Colon Carcinoma Metastatic in the Lung (tissue), 2 donors: ENCODE measurements around a stretch of chr4.

DNA sequence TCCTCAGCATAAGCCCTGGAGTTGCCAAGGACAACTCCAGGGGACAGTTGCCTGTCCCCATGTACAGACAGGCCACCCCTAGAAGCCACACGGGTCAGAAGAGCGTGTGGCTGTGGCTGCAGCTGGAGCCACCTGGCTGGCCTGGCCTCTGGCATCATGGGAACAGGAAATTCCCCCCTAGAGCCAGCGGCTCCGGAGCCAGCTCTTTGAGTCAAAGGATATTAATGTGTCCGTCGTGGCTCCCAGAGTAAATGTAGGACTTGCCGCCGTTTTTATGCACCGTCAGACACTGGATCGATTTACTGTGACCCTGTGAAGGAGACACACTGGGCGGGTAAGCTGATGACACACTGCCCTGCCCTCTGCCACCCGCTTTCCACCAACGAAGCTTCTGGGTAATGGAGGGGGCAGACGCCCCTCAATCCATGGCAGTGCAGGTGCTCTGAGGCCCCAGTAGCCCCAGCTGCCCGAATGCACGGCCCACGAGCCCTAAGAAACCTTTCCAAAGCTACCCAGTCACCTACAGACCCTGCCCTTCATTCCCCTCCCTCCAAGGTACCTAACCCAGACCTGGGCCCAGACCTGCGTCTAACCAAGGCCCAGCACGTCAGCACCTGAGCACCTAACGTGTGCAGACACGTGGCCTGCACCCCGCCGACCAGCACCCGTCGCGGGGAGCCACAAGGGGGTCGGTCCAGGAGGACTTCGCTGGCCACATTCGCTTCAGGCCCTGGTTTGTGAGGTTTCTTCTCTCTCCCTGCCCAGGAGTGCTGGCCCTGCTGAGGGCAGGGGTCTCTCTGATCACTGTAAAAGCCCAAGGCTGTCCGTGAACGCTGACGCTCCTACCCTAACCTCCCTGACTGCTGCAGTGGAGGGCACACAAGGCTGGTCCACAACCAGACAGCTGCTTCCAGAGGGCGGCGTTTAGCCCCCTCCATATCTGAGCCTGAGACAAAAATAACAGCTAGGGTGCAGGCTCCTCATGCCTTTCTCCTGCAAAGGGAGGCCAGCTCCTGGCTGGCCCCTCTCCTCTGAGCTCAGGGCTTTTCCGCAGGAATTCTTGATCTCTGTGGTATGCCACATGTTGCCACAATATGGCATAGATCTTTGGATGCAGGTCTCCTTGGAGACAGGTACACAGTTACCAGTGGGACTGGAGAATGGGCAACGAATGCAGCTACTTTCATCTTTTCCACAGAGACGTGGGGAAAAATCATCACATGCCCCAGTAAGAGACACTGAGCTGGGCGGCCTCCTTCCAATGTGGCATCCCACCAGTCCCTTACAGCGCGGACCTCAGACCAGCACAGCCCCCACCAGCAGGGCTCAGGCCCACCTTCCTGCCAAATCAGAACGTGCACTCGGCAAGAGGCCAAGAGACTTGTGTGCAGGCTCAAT is 31.9 kb downstream of the WDR1 start:
- PRO-cap, 2 experiments: no peak in any of the 2 experiments

DNA sequence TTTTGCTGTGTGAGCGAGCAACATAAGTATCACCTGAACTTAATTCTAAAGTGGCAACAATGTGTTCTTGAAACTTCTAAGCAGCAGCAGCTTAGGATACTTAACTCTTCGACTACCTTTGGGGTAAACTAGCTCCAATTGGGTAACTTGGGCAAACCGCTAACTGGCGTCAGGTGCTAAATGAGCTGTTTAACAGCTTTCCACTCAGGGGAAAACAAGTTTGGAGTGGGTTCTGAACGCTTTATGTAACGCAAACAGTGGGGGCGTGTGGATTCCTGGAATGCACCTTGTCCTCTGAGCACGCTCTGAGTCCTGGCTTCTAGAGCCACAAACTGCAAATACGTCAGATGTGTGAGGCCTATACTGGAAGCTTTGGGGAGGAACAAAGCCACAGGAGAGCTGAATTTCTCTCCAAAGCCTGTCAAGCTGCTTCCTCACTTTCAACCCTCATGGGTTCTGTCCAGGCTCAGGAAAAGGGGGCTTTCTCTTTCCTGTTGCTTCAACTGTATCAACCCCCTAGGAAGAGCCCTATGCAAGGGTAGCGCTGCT is 4.4 kb upstream of the WDR1 start:
- PRO-cap, 2 experiments: no peak in any of the 2 experiments

DNA sequence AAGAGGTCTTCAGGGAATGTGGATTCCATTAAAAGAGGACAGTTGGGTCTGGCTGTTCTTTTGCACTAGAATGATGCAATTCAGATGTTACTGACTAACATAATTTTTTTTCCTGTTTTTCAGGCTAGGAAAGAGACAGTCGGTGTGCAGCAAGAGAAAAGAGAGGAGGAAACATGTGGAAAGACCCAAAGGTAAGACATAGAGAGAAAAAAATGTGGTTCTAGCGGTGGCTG is 92.1 kb downstream of the HS3ST1 start:
- PRO-cap, 2 experiments: no peak in any of the 2 experiments

- PRO-cap, 2 experiments: no peak in any of the 2 experiments
Measured at GRCh38 chr4:11429708-11430077, 999 bp upstream of the HS3ST1 start.

- PRO-cap, 2 experiments: no peak in any of the 2 experiments
Measured at GRCh38 chr4:11505648-11505995, 76.9 kb upstream of the HS3ST1 start.

DNA sequence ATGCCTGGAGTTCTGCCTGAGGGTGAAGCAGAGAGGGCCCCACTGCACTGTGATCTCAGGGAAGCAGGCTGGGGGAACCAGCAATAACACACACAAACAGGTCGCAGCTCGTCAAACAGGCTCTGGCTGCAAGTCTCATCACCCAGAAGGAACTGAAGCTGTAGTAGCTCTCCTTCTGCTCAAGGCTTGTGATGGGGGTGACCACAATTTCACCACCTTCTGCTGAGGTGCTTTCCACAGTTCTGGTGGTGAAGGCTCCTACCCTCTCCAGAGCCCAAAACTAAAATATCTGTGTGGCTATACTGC is 687.4 kb upstream of the HS3ST1 start:
- PRO-cap, 2 experiments: no peak in any of the 2 experiments

DNA sequence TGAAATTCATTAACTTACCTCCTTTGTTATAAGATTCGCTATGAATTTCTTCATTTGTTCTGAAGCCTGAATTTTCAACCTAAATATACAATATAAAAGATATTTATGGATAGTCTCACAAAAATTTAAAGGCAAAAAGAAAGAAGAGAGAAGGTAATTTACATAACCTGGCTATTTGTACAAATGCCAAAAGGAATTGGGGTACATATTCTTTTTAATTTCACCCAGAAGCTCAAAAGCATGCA is 37.2 kb downstream of the BOD1L1 start:
- PRO-cap, 2 experiments: no peak in any of the 2 experiments

DNA sequence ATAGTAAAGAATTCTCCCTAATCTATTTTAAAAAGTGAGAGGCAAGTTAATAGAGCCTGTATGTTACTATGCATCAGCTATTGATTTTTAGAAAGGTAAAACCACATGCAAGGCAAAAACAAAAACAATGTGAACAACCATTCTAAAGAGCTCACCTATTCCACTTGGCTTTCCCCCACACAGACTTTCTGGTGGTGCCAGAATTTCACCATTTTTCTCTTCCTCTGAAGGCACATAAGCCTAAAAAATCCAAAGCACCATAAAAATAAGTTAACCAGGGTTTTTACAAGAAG is 31.9 kb downstream of the BOD1L1 start:
- PRO-cap, 2 experiments: no peak in any of the 2 experiments

GRCh38 chr4:13596003-13596685 is 31.4 kb downstream of the BOD1L1 start:
- PRO-cap, 2 experiments: no peak in any of the 2 experiments

DNA sequence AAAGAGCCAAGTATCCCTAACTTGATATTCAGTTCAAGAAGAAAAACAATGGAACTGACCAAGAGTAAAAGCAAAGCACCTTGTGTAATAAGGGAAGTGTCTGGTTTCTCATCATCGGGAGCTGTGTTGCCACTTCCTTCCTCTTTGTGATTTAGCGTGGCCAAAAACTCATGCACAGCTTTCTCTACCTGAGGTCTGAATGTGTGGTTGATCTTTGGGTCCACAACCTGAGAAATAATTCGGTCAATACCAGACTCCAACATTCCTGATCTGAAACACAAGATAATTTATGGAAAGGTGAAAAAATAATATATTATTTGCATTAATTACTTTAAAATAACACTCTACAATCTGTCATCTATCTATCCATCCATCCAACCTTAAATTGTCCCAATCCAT is 12.3 kb downstream of the BOD1L1 start:
- PRO-cap, 2 experiments: no peak in any of the 2 experiments

DNA sequence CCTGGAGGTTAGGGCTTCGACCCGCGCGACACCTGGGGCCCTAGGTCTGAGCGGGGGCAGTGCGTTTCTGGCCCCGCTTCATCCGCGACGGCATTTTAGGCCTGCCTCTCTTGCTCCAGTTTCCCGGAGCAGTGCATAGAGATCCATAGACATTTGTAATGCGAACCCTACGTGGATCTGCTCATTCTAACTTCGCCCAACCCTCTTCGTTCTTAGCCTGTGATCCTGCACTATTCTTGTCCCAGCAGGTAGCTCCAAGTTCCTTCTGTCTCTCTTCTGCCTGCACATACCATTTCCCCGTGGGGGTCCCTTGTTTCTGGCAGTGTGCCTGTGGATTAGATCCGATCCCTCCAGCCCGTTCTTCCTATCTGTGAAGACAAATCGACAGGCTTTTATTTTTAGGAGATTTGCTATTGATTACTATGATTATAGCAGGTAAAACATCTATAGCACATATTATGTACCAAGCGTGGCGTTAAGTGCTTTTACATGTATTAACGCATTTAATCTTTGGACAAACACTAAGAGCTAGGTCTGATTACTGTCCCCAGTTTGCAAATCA is 498 bp upstream of the BOD1L1 start:
- PRO-cap, 2 experiments: no peak in any of the 2 experiments

DNA sequence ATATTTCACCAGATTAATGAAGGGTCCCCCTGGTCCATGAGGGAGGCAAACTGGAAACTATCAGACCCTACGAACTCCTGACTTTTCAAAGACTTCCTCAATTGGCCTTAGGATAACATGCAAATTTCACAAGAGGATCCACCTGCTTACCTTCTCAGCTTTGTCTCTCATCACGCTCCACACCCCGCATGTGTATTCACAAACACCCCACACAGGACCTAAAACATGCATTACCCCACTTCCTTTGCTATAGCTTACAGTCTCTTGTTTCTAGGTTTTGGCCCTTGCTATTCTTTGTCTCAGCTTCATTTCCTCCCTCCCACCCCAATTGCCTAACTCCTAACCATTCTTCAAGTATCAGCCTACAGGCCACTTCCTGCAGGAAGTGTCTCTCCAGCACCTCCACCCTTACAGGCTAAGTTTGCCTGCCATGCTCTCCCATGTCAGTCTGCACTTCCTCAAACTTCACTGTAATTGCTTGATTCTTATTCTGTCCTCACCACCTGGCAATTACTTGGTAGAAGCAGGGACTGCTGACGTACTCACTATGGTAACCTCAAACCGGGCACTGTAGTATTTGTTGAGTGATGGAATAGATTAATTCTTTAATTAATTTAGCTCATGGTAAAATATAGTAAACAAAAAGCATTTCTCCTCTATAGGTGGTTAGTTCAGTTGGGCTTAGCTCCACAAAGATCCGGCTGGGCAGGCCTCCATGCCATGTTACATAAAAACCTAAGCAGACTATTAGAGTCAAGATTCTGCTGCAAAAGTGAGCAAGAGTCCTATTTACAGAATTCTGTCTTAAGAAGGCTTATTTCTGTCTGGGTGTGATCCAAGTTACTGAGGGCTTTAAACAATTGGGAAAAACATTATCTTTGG is 124.9 kb upstream of the CPEB2 start:
- PRO-cap, 2 experiments: no peak in any of the 2 experiments

- PRO-cap, 2 experiments: no peak in any of the 2 experiments
Measured at GRCh38 chr4:14985751-14986196, 16.5 kb upstream of the CPEB2 start.

DNA sequence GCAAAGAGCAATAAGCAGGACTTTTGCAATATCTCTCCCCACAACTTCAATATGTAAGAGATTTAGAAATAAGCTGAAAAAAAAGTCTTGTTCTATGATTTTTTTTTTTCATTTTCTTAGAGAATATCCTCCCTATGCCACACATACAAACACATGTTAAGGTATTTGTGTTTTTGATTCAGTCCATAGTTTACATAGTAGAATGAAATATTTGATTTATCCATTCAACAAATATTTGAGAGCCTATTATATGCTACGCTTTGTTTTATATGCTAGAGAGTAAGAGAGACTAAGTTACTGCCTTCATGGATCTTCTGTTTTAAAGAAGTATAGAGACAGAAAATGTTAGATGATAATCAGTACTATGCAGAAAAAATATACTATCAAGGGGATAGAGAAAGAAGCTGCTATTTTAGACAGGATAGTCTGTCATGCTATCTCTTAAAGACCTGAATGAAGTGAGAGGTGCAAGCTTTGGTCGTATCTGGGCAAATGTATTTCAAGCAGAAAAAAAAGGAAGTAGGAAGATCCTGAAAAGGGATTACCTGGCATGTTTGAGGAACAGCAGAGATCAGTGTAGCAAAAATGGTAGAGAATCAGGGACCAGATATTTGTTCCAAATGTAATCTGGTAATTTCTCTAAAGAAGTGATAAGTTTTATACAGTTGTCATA is 26.1 kb downstream of the CPEB2 start:
- PRO-cap, 2 experiments: no peak in any of the 2 experiments

DNA sequence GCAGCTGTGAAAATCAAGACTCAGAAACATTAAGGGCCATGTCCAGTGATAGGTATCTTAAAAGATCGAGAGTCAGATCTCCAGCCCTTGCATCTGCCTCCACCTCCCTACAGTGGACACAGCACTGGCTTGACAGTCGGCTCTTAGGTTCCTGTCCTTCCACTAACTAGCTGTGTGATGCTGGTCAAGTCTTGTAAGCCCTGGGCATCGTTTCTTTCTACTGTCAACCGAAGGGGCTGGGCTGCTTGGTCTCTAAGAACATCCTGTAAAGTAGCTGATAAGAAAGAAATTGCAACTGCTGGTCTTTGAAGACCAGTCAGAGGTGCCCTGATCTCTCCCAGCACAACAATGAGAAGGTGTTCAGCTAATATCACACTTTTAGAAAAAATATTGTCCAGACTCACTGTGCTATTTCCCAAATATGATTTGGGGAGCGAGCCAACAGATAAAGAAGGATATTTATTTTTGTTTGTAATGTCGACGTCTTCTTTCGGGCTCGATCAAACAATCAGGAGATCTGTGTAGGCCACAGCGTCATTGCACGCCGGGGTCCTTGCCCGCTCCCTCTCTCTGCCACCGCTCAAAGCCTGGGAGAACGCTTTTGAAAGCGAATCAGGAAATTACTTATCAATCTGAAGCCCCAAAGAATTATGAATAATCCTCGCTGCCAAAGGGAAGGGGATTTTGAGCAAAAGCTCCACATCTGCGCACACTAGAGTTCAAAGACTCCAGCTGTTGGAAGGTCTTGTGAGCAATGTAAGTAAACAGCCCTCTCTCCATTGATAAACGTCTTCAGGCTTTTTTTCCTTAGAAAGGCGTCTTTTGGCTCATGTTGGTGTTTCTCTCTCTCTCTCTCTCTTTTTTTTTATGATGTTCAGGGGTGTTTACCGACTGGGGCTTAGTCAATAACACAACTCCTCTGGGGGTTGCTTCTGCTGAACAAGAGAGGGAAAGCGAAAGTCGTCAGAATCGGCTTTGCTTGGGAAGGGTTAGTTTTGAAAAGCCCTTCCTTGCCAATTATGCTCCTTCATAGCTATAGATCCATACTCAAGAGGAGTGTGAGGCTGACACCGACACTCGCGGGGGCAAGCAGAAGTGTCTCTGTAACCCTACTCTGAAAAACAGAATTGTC is 53.5 kb upstream of the C1QTNF7 start:
- PRO-cap, 2 experiments: no peak in any of the 2 experiments

DNA sequence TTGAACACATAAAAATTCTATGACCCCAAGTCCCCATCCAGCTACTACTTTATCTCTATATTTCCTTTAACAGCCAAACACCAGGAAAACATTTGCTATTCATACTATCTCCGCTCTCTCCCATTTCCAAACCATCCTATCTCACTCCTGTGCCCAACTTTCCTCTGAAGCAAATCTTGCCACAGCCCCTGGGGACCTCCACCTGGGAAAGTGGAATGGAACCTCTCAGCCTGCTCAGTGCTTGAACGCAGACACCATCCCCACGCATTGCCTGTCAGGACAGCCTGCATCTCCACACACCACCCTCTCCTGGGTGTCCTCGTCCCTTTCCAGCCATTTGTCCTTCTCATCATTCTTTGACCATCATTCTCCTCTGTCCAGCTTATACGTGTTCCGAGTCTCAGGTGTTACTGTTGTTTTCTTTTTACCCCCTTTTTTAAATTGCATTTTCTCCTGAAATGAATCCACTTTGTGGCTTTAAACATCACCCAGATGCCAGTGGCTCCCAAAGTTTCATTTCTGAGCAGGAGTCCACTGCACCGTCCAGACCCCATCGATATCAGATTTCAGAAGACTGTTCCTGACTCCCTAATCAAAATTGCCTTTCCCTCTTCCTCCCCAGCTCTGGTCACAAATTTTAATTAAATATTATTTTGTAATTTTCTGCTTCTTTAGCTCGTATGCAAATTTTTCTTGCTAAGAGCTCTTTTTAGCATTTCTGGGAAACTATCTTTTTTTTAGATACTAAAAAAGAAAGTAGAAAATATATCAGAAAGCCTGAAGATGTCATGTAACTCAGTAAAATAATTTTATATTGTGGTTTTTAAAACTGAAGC is 61.6 kb downstream of the CC2D2A start:
- PRO-cap, 2 experiments: no peak in any of the 2 experiments

DNA sequence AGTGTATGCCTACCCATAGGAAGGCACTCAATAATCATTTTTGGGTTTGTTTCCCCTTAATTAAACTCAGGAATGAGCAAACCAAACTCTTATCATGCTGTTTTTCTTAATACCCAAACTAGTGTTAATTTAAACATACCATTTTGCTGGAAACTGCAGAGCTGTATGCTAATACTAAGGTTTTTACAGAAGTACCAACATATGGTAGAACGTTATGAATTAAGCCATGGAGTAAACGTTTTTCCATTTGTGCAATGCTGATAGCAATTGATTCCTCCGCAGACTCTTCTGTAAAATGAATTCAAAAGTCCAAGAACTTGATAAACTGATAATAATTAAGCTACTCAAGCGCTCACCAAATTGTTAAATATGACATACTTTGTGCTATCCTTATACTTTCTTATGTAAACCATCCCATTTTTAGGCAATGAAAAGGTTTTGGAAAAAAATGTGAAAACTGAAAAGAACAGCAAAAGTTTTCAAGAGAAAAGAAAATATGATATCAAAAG is 27.4 kb downstream of the FBXL5 start:
- PRO-cap, 2 experiments: no peak in any of the 2 experiments

DNA sequence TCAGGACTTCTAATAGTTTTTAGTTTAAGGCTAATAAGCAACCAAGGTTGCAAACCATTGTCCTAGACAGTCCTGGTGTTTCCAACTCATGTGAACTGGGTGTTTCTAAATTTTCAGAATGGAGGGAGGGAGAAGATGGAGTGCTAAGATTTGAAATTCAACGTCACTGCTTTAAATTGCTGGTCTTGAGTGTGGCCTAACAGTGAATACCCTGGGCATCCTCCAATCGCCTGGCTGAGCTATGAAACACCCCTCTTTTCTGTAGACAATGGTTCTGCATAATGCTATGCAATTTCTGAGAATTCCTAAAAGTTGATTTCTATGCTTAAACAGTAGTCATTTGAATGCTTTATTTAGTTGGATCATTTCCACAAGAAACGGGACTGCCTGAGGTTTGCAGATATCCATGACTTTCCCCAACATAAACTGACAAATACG is 1.2 kb downstream of the FBXL5 start:
- PRO-cap, 2 experiments: no peak in any of the 2 experiments

DNA sequence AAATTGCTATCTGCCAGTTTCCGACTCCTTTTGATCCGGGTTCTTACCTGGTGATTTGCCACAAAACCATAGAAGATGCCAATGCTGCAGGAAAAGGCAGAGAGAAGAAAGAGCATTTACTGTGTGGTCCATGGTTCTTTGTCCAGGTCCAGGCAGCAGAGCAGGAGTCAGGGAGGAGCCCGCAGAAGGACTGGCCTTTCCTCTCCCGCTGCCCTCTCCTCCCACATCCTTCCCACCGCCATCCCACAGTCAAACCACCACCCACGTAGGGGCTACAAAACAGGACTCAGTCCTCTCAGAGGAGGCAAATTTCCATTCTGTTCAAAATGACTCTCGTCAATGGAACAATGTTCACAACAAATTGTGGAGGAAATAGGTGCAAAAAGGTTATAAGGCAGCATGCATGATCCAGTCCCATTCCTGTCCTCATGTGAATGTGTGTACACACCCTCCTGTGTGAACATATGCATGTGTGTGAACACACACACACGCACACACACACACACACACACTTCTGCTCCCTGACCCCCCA is 58.5 kb downstream of the PROM1 start:
- PRO-cap, 2 experiments: no peak in any of the 2 experiments

GRCh38 chr4:16116006-16116408 is 32.2 kb upstream of the PROM1 start:
- PRO-cap, 2 experiments: no peak in any of the 2 experiments